ENCODE results near the gene FXYD1.

DNA sequence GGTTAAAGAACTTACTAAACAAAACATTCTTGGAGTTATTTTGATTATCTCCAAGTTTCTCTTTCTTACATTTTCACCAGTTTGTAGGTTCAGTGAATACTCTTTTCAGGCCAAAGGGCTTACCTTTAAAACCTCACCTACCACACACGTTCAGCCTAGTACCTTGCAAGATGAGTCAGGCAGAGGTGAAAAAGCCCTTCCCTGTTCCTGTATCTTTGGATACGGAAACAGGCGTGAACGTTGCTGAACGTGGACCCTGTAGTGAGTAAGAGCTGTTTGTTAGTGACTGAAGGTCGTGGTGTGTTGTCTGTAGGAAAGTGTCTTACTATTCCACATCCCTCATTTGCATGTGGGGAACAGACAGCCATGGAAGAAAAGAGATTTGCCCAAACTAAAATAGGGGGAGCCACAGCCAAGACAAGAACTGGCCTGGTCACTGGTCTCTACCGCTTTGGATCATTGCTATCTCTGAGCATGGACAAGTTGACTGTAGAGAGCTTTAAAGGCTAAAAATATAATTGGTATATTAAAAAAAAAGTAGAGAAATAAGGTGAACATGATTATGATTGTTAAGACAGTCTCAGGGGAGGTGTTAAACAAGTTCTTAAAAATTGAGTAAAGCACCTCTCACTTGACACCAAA lies 3.5 kb downstream of the CEBPG start:
- PRO-cap: no peak
- RAMPAGE, long total RNA, 4 experiments: no peak in any of the 4 experiments

DNA sequence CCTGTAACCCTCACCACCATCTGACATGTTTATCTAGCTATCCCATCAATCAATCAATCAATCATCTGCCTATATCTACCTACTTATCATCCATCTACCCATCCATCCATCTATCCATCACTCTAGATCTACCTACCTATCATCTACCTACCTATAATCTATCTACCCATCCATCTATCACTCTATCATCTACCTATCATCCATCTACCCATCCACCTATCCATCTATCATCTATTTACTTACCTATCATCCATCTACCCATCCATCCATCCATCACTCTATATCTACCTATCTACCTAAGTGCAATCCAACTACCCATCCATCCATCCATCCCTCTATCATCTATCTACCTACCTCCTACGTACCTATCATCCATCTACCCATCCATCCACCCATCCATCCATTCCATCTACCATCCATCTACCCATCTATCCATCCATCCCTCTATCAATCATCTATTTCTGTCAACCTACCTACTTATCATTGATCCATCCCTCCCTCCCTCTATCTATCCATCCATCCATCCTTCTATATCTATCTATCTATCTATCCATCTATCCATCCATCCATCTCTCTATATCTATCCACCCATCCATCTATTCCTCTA lies 48.9 kb downstream of the CEBPG start:
- PRO-cap: no peak
- RAMPAGE, long total RNA, 4 experiments: no peak in any of the 4 experiments

DNA sequence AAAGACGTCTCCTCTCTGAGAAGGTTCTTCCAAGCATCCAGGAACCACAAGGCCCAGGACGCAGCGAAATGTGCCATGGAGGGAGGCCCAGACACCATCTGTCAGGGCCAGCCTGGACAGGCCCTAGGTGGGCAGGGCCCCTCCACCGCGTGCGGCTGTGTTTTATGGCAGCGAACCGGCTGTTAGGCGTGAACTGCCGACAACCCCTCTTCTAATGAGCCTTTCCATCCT lies 53.2 kb downstream of the CEBPG start:
- PRO-cap: no peak
- RAMPAGE, long total RNA, 4 experiments: no peak in any of the 4 experiments

DNA sequence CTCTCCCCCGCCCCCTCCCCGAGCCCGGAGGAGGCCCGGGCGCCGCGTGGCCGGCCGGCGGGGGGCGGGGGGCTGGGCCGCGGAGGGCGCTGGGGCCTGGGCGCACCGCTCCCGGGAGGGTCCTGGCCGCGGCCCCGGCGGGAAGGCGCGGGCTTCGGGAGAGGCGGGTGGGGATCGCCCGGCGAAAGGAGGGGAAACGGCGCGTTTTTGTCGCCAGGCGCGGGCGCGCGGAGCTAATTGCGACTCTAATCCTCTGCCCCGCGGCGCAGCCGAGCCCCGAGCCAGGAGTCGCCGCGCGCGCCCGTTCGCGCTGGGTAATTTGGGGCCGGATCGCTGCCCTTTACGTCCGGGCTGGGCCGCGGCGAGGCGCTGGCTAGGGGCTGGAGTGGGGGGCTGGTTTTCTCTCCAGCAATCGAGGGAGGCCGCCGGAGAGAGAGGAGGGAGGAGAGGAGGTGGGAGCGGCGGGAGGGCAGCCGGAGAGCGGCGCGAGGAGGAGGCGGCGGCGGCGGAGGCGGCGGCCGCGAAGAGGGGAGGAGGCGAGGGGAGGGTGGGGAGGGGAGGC lies 377 bp upstream of the KCTD15 start:
- PRO-cap: bidirectional peak, plus-strand start at position 284 of the sequence, minus-strand start outside the sequence
- RAMPAGE, long total RNA, 4 experiments: no peak in any of the 4 experiments

- PRO-cap: bidirectional peak, plus-strand start at chr19:33798056, minus-strand start at chr19:33797629; bidirectional peak, plus-strand start at chr19:33798346, minus-strand start at chr19:33798363
- RAMPAGE, long total RNA, 4 experiments: no peak in any of the 4 experiments
Measured at GRCh38 chr19:33797813-33798760, 1.4 kb downstream of the KCTD15 start.

GRCh38 chr19:33821157-33821513 lies 24.5 kb downstream of the KCTD15 start:
- PRO-cap: no peak
- RAMPAGE, long total RNA, 4 experiments: no peak in any of the 4 experiments

DNA sequence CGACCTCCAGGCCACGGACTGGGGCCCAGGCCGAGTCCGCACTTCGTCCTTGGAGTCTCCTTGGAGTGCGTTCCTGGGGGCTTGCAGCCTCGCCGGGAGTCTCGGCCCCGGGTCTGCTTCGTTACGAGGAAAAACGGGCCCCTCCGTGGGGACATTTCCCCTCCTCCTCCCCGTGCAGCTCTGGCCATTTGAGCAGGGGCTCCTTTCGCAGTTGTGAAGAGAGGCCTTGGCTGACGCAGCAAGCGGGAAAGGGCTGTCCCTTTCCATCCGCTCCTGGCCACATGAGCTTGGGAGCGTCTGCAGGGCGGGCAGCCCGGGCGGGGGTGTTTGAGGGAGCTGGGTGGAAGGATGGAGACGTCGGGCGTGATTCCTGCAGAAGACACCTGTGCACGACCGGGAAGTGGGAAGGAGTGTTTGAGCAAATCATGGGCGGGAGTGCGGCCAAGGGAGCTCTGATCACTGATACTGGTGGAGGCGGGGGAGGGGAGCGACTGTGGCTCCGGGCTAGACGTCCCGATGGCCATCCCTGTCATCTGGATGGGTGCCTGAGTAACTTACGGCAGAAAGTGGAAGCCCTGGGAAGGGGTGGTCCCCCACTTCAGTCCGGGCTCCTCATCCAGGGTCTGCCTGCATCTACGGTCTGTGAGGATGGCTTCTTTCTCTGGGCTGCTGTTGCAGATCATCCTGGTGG lies 644 bp downstream of the GPI start:
- PRO-cap: bidirectional peak, plus-strand start at position 280 of the sequence, minus-strand start at position 215 of the sequence
- RAMPAGE, long total RNA, 4 experiments: no peak in any of the 4 experiments

- PRO-cap: no peak
- RAMPAGE, long total RNA, 4 experiments: no peak in any of the 4 experiments
Measured at GRCh38 chr19:34393655-34394264, 10.4 kb upstream of the PDCD2L start.

- PRO-cap: no peak
- RAMPAGE, long total RNA, 4 experiments: no peak in any of the 4 experiments
Measured at GRCh38 chr19:34428077-34428240, 222 bp upstream of the UBA2 start.

GRCh38 chr19:34439315-34439994 lies 11.3 kb downstream of the UBA2 start:
- PRO-cap: no peak
- RAMPAGE, long total RNA, 4 experiments: no peak in any of the 4 experiments

DNA sequence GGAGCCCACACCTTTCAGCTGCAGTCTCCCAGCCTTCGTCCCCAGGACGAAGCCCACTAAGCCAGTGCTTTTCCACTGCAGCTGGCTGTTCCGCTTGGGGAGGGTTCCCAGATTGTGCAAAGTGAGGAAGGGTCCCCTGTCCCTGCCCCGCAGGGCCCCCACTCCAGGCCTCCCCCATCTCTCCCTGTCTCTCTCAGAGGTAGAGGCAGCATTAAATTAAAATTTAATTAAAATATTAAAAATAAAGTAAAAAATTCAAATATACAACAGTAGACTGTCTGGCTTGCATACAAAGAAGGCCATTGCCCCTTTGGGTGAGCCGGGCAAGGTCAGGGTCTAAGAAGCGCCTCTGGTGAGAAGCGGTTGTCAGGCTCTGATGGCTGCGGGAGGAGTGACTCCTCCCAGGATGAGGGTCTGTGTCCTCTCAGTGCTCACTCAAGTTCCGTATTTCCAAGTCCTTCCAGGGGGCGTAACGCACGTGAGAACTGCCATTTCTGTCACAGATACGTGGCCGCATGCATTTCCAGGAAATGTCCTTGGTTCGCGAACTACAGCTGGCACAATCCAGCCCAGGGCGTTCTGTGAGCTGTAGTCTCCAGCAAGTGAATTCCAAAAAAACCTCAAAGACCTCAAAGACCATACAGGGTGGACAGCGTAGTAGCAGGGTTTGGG lies 809 bp upstream of the ZNF181 start:
- PRO-cap: bidirectional peak, plus-strand start at position 560 of the sequence, minus-strand start at position 393 of the sequence
- RAMPAGE, long total RNA, 4 experiments: no peak in any of the 4 experiments

- PRO-cap: no peak
- RAMPAGE, long total RNA, 4 experiments: no peak in any of the 4 experiments
Measured at GRCh38 chr19:34904774-34905942, 21.5 kb upstream of the ZNF30 start.

DNA sequence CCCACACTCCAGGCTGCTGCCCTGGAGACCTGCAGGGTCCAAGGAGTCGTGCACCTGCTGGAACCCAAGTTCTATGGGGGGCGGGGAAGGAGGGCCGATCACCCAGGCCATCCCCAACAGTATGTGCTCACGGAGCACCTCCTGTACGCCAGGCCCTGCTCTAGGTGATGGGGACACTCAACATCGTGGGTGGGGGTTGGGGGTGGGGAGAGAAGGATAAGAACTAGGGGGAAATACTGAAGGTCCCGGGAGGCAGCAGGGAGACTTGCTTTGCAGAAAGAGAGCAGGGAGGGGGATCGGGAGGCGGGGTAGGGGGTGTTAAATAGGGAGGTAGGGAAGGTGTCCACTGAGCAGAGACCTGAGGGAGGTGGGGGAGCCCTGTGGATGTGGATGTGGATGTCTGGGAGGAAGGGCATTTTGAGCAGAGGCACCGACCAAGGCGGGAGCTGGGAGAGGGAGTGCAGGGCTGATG lies 4.9 kb downstream of the GRAMD1A start:
- PRO-cap: no peak
- RAMPAGE, long total RNA, 4 experiments: no peak in any of the 4 experiments

DNA sequence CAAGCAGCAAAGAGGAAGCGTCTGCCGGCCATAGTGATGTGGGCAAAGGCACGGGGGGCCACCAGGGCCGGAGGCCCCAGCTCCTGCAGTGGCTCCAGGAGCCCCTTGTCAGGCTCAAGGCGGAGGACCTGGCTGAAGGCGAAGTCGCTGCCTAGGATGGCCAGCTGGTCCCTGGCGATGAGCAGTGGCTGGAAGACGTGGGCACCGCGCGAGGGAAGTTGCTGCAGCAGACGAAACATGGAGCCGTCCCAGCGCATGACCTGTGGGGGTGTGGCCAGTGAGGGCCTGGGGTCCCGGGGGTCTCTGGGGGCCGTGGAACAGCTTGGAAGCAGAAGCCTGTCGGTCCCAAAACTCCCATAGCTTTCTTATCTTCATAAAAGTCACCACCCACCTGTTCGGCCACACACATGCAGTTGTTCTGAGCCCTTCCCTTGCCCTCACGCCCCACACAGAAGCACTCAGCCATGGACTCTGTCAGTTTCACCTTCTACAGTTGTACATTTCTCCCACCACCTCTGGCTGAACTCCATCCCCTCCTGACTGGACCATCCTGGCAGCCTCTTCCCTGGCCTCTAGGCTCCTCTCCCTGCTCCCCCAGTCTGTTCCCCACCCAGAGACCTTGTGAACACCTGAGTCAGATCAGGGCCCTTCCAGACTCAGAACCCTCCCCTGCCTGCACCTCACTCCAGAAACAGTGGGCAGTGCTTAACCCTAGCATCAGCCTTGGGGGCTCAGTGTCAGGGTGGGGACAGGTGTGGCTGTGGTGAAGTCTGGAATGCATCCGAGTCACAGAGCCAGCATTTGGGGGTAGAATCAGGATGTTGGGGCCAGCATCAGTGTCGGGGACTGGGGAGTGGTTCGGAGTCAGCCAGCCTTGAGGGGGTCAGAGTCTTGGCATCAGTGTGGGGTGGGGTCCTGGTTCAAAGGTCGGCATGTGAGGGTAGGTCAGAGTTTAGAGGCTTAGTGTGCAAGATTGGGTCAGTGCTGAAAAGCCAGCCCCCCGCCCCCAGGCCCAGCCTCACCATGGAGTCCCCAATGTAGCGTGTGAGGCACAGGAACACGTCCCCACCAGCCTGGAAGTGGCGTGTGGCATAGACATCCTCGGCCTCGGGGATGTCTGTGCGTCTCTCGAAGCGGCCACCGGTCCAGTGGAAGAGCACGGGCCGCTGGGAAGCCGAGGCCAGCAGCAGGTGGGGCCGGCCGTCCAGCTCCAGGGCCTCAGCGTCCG lies 9.2 kb downstream of the LGI4 start:
- PRO-cap: no peak
- RAMPAGE, long total RNA, 4 experiments: no peak in any of the 4 experiments

GRCh38 chr19:35138725-35138889 lies at the start of gene FXYD1:
Gene FXYD1, plus strand, starts transcription at chr19:35138824.
- PRO-cap: bidirectional peak, plus-strand start at chr19:35138850, minus-strand start at chr19:35138655
- RAMPAGE, long total RNA, 4 experiments: start-site peak on the plus strand in 4 of 4 experiments, at chr19:35138777-35138851 at its widest, 142 to 258 reads per replicate

DNA sequence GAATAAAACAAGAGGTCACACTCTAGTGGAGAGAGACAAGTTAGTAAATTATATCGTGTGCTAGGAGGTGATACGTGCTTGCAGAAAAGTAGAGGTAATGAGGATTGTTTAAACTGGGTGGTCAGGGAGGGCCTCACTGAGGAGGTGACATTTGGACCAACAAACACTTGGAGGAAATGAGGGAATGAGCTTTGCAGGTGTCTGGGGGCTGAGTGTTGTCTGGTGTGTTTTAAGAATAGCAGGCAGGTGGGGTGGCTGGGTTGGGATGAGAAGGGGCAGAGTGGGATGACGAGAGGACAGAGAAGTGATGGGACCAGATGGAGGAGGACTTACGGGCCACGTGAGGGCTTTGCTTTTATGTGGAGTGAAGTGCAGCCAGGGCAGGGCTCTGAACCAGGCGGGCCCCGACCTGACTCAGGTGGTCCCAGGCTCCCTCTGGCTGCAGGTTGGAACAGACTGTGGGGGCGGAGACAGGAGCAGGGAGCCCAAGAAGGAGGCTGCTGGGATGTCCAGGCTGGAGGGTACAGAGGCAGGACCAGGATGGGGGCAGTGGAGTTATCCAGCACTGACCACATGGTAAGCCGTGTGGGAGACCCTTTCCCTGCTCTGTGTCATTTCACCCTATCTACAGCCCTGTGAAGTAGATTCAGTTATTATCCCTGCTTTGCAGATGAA lies 2.0 kb downstream of the FXYD5 start:
- PRO-cap: no peak
- RAMPAGE, long total RNA, 4 experiments: no peak in any of the 4 experiments

DNA sequence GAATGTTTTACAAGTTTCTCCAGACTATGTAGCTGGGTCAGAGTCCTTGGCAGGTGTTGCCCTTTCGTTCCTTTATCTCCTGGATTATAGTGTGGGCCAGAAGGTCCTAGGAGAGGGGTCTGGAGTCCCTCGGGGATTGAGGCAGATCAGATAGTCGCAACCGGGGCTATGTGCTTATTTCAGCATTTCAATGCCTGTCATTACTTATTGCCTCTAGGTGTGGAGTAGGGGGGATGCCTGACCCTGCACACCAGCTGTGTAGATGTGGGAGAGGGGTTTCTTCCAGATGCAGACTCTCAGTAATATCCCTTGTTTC lies 9.2 kb downstream of the FXYD5 start:
- PRO-cap: no peak
- RAMPAGE, long total RNA, 4 experiments: no peak in any of the 4 experiments

DNA sequence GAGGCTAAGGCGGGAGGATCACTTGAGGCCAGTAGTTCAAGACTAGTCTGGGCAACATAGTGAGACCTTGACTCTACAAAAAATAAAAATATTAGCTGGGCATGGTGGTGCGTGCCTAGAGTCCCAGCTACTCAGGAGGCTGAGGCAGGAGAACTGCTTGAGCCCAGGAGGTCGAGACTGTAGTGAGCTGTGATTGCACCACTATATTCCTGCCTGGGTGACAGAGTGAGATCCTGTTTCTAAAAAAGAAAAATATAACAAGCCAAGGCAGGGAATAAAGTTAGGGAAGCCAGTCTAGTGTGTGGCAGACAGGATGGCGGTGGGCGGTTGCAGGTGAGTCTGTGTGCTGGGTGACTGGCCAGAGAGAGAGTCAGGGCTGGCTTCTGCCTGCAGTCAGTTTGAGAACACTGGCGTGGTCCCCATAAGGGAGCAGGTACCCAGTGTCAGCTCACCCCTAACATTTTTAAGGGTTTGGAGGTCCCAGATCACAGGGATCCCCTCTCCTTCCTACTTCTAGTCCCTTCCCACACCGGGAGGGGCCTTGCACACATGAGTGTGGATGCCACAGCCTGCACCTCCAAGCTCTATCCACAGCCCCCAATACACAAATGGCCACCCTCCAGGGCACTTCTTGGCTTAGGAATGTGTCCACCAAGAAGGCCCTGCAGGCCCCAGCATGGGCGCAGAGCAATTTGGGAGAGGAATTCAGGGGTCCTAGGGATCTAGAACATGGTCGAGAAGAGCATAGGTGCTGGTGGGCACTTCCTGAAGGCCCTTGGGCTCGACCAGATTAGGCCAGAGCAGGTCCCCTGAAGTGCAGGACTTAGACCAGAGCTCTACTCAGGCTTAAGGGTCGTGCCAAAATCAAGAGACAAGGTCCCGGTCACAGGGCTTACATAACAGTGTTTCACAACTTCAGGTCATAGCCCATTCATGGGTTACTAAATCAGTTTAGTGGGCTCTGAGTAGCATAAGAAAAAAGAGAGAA lies 15.8 kb downstream of the FXYD5 start:
- PRO-cap: no peak
- RAMPAGE, long total RNA, 4 experiments: no peak in any of the 4 experiments

DNA sequence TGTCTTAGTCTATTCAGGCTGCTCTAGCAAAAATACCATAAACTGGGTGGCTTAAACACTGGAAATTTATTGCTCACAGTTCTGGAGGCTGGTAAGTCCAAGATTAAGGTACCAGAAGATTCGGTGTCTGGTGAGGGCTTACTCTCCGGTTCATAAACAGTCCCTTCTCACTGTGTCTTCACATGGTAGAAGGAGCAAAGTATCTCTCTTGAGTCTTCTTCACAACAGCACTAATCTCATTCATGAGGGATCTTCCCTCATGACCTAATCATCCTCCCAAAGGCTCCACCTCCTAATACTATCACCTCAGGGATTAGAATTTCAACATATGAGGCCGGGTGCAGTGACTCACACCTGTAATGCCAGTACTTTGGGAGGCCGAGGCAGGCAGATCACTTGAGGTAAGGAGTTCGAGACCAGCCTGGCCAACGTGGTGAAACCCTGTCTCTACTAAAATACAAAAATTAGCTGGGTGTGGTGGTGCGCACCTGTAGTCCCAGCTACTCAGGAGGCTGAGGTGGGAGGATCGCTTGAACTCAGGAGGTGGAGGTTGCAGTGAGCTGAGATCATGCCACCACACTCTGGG lies 31.7 kb downstream of the FAM187B start:
- PRO-cap: no peak
- RAMPAGE, long total RNA, 4 experiments: no peak in any of the 4 experiments

DNA sequence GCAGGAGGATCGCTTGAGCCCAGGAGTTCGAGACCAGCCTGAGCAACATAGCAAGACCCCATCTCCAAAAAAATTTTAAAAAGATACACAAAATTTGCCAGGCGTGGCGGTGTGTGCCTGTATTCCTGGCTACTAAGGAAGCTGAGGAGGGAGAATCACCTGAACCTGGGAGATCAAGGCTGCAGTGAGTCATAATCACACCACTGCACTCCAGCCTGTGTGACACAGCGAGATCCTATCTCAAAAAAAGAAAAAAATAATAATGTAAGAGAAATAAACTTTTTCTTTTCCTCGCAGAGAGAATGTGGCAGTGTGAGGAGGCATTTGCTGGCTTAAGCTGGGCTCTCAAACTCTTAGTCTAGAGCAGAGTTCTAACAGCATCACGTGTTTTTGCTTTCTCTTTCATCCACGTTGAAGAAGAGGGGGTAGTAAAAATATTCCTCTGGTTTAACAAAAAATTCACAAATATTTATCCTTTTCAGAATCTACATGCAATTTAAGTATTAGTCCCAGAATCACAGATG lies 21.0 kb downstream of the FAM187B start:
- PRO-cap: no peak
- RAMPAGE, long total RNA, 4 experiments: no peak in any of the 4 experiments